Prostate gland (tissue), 2 donors: ENCODE data around the gene ARHGEF25.

DNA sequence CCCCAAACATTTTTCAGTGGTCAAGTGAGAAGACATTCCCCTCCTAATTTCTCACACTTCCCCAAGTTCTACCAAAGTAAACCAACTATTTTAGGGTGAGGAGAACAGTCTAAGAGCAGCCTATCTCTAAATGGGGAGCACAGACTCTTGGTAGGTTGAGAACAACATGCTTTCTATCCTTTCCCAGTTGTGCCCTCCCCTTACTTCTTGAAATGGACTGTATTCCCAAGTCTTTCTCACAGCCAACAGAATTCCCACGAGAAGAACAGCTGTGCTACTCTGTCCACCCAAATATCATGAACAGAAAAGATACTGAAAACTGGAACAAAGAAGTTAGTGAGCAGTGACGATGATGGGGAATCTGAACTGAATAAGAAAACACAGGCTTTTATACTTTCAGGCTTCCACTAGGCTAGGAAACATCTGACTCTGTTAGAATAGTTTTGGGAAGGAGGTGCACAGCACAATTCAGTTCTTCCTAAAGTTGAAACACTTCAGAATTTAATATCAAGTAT is 3.4 kb downstream of the NACA start:
- PRO-cap: no peak
- RAMPAGE, long total RNA, 2 experiments: no peak in any of the 2 experiments

GRCh38 chr12:56991239-56991980 is 2.9 kb upstream of the GPR182 start:
- PRO-cap: unidirectional peak, minus-strand start at chr12:56991552
- RAMPAGE, long total RNA, 2 experiments: no peak in any of the 2 experiments

- PRO-cap: no peak
- RAMPAGE, long total RNA, 2 experiments: no peak in any of the 2 experiments
Measured at GRCh38 chr12:57048768-57049431, 1.0 kb downstream of the MYO1A start.

- PRO-cap: no peak
- RAMPAGE, long total RNA, 2 experiments: no peak in any of the 2 experiments
Measured at GRCh38 chr12:57142029-57142638, 13.9 kb downstream of the LRP1 start.

- PRO-cap: no peak
- RAMPAGE, long total RNA, 2 experiments: no peak in any of the 2 experiments
Measured at GRCh38 chr12:57145228-57145461, 16.9 kb downstream of the LRP1 start.

- PRO-cap: no peak
- RAMPAGE, long total RNA, 2 experiments: no peak in any of the 2 experiments
Measured at GRCh38 chr12:57145606-57146172, 17.4 kb downstream of the LRP1 start.

GRCh38 chr12:57160627-57161225 is 32.4 kb downstream of the LRP1 start:
- PRO-cap: no peak
- RAMPAGE, long total RNA, 2 experiments: no peak in any of the 2 experiments

- PRO-cap: no peak
- RAMPAGE, long total RNA, 2 experiments: no peak in any of the 2 experiments
Measured at GRCh38 chr12:57186984-57187778, 29.4 kb upstream of the NXPH4 start.

DNA sequence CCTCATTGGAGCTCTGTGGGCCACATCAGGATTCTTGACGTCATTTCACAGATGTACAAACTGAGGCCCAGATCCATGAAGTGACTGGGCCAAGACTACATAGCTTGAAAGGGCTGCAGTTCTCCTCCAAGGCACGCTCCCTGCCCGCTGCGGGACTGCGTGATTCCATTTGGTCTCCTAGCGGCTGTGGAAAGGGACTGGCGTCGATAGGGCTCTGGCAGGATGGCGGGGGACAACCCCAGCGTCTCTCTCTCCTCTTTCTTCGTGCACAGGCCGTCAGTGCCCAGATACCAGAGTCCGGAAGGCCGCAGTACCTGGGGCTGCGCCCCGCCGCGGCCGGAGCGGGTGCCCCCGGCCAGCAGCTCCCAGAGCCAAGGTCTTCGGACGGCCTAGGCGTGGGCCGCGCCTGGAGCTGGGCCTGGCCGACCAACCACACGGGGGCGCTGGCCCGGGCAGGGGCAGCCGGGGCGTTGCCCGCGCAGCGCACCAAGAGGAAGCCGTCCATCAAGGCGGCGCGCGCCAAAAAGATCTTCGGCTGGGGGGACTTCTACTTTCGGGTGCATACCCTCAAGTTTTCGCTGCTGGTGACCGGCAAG is 4.8 kb upstream of the SHMT2 start:
- PRO-cap: no peak
- RAMPAGE, long total RNA, 2 experiments: no peak in any of the 2 experiments

GRCh38 chr12:57226794-57227350 is 2.6 kb upstream of the SHMT2 start:
- PRO-cap: no peak
- RAMPAGE, long total RNA, 2 experiments: no peak in any of the 2 experiments

DNA sequence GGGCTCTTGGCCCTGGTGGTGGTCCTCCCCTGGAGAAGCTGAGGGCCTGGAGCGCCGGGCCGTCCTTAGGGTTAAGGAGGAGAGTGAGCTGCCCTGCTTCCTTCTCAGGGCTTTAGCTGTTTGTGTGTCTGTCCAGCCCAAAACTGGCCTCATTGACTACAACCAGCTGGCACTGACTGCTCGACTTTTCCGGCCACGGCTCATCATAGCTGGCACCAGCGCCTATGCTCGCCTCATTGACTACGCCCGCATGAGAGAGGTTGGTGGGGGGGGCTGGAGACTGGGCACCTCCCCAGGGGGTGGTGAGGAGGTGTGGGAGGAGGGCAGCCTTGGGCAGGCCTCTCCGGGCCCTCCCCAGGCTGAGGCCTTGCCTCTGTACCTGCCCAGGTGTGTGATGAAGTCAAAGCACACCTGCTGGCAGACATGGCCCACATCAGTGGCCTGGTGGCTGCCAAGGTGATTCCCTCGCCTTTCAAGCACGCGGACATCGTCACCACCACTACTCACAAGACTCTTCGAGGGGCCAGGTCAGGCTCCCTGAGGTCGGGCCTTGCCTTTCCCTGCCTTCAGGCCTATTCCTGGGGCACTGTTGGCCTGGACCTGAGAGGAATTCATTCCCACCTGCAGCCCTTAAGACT is 2.9 kb downstream of the SHMT2 start:
- PRO-cap: no peak
- RAMPAGE, long total RNA, 2 experiments: no peak in any of the 2 experiments

GRCh38 chr12:57261372-57261930 is 10.5 kb upstream of the STAC3 start:
- PRO-cap: no peak
- RAMPAGE, long total RNA, 2 experiments: no peak in any of the 2 experiments

DNA sequence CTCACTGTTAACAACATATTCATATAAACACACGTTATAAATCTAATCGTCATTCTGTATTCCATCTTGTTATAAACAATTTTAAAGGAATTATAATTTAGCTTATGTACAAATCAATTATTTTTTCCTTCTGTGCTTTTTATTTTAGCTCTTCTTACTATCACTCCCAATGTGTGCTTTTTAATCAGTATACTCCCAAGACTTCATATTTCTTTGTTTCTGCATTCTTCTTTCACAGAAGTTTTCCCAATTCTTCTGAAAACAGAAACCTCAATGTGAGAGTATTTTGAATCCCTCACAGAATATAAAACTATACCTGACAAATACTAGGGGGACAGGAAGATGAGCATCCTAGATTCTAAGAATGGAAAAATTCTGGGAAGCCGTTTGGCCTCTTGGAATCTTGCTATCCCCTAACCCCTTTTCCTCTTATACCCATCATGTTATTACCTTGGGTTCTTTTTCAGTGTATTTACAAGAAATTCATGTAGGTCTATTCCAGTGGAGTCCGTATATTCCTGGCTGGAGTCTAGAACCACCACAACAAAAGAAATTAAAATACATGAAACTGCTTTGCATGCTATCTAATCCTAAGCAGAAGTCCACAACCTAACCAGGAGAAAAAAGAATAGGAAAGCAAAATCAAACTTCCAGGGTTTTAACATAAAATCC is 46.8 kb upstream of the STAC3 start:
- PRO-cap: no peak
- RAMPAGE, long total RNA, 2 experiments: no peak in any of the 2 experiments

GRCh38 chr12:57388840-57389553 is 41.8 kb downstream of the R3HDM2 start:
- PRO-cap: no peak
- RAMPAGE, long total RNA, 2 experiments: no peak in any of the 2 experiments

GRCh38 chr12:57456062-57456496 is 972 bp downstream of the INHBE start:
- PRO-cap: no peak
- RAMPAGE, long total RNA, 2 experiments: no peak in any of the 2 experiments

DNA sequence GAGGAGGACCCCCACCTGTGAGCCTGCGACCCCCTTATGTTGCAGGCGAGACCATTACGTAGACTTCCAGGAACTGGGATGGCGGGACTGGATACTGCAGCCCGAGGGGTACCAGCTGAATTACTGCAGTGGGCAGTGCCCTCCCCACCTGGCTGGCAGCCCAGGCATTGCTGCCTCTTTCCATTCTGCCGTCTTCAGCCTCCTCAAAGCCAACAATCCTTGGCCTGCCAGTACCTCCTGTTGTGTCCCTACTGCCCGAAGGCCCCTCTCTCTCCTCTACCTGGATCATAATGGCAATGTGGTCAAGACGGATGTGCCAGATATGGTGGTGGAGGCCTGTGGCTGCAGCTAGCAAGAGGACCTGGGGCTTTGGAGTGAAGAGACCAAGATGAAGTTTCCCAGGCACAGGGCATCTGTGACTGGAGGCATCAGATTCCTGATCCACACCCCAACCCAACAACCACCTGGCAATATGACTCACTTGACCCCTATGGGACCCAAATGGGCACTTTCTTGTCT is 1.4 kb downstream of the INHBE start:
- PRO-cap: no peak
- RAMPAGE, long total RNA, 2 experiments: no peak in any of the 2 experiments

DNA sequence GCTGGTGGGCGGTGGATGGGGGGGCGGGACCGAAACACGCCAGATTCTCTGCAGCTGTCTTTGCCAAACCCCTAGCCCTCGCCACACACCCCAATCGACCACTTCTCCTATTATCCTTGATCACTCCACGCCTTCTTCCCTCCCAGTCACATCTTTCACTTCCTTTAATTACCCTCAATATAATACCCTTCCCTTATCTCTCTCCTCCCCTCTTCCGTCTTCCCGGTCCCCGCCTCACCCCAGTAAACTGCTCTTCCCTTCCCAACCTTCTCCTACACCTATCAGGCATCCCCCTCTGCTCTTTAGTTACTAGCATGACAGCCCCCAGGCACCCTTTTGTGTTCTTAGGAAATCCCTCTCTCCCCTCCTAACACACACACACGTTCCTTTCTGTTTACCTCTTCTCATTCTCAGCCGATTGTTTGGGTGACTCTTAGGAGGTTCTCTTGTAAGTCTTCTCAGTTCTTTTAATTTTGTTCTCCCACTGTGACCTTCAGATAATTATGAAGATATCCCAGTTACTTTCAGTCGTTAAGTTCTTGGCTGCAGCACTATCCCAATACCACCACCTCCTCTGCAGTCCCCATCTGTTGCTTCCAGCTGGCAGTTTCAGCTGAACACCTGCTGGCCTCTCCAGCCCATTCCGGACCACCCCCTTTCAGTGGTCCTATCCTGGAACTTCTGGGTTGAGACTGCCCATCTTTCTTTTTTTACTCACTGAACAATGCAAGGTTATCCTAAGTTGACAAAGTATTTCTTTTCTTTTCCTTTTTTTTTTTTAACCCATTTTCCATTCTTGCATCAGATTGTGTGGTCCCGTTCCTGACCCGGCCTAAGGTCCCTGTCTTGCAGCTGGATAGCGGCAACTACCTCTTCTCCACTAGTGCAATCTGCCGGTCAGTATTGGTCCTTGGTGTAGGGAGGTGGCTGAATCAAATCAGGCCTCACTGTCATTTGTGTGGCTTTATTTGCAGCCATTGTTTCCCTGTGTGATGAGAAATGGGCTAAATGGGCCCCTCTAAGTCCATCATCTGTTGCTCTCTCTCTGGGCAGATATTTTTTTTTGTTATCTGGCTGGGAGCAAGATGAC is 691 bp downstream of the MARS1 start:
- PRO-cap: no peak
- RAMPAGE, long total RNA, 2 experiments: no peak in any of the 2 experiments

DNA sequence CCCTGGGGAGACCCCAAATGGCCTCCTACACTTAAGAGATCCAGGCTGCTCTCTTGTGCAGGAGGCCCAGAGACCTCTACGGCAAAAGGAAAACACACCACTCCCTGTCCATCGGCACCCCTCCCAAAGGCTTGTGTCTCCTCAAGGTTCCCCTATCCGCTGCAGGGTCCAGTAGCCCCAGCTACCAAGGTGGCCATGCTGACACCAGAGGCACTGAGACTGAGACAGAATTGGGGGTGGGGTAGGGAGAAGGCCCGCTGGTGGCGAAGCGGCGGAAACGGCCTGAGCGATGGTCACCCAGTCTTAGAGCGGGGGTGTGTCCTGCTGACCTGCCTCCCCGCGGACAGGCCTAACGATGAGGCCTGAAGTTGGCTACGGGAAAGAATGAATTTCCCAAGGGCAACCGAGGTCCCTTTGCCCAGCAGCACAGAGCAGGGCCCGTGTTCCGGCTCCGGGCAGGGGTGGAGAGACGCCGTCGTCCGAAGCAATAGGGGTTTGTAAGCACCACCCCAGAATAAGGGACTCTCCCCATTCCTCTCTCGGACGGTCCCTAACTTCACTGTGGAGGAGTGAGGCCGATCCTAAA is 451 bp downstream of the DDIT3 start:
- PRO-cap: no peak
- RAMPAGE, long total RNA, 2 experiments: no peak in any of the 2 experiments

- PRO-cap: no peak
- RAMPAGE, long total RNA, 2 experiments: no peak in any of the 2 experiments
Measured at GRCh38 chr12:57541624-57542022, 5.4 kb downstream of the DCTN2 start.

- PRO-cap: bidirectional peak, plus-strand start at chr12:57611464, minus-strand start at chr12:57611314; unidirectional peak, minus-strand start at chr12:57611582; unidirectional peak, minus-strand start at chr12:57611713
- RAMPAGE, long total RNA, 2 experiments: start-site peak on the plus strand in 2 of 2 experiments, at chr12:57611420-57611464 at its widest, 22 to 43 reads per replicate
Measured at GRCh38 chr12:57611019-57612189, at the start of gene ARHGEF25. Gene ARHGEF25, plus strand, starts transcription at chr12:57611435.